HL-60 (cell line): Measurements from ENCODE around the genes GABRG1 and COMMD8.

GRCh38 chr4:40394155-40394576, 59.0 kb downstream of the CHRNA9 start:
- RRBS = no CpG with 5 or more reads among the region's 6 CpGs

GRCh38 chr4:40420606-40421089, 85.5 kb downstream of the CHRNA9 start:
- RRBS = no CpG with 5 or more reads among the region's 4 CpGs

DNA sequence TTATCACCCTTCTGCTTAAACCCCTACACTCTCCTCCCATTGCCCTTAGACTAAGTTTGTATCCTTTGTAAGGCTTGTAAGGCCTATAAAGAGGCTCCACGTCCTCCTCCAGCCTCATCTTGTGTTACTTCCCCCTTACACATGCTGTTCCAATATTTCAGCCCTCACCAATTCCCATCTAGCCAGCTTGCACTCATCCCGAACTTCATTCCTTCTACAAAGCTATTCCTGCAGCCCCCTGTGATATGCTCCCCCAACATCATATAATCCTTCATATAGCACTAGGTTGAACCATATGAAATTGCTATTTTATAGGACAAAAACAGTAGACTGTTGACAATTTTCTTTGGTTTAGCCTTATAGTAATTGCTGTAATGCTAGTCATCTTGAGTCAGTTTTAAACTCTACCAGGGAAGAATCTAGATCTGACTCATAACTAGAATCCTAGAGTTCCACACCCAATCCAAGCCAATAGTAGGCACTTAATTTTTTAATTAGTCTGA, 136.6 kb downstream of the CHRNA9 start:
- RRBS = no CpG with 5 or more reads among the region's 2 CpGs

- RRBS = no CpG with 5 or more reads among the region's 5 CpGs
Measured at GRCh38 chr4:40492664-40493308, 136.9 kb downstream of the RBM47 start.

GRCh38 chr4:40510942-40511552, 118.6 kb downstream of the RBM47 start:
- RRBS = no CpG with 5 or more reads among the region's 9 CpGs

GRCh38 chr4:40531068-40531890, 98.4 kb downstream of the RBM47 start:
- RRBS = no CpG with 5 or more reads among the region's 9 CpGs

DNA sequence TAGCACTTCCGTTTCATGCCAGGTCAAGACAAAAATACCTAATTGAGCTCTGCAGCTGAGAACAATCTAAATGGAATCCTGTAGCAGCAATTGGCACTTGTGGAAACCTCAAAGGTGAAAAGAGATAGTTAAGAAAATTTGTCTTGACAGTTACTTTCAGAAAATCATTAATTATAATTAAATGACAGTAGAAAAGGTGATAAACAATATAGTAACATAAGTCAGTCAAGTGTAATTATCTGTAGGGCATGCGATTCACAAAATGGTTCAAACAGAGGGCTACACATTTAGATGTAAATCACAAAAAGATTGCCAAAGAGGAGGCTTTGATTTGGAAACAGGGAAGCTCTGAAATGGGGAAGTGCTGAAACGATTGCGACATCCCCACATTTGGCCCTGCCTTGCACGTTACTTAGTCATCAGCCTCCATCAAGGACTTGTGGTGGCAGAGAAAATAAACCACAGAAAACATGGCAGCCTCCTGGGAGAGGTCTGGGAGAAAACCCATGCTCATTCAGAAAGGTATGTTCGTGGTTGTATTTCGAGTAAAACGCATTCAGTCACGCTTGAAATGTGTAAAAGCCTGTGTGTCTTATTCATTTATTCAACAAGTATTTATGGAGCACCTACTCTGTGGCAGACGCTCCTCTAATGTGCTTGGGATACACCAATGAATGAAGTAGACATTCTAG, 8.0 kb downstream of the RBM47 start:
- RRBS = no CpG with 5 or more reads among the region's 10 CpGs

- RRBS = no CpG with 5 or more reads among the region's 11 CpGs
Measured at GRCh38 chr4:40662965-40663873, 33.6 kb upstream of the RBM47 start.

- RRBS = no CpG with 5 or more reads among the region's 8 CpGs
Measured at GRCh38 chr4:40842522-40843143, 92.9 kb downstream of the NSUN7 start.

DNA sequence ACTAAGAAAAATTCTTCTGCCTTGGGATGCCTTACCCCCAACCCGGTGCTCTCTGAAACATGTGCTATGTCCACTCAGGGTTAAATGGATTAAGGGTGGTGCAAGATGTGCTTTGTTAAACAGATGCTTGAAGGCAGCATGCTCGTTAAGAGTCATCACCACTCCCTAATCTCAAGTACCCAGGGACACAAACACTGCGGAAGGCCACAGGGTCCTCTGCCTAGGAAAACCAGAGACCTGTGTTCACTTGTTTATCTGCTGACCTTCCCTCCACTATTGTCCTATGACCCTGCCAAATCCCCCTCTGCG, 164.6 kb downstream of the APBB2 start:
- RRBS = no CpG with 5 or more reads among the region's 4 CpGs

GRCh38 chr4:41133575-41134112, 80.7 kb downstream of the APBB2 start:
- RRBS = no CpG with 5 or more reads among the region's 1 CpG

DNA sequence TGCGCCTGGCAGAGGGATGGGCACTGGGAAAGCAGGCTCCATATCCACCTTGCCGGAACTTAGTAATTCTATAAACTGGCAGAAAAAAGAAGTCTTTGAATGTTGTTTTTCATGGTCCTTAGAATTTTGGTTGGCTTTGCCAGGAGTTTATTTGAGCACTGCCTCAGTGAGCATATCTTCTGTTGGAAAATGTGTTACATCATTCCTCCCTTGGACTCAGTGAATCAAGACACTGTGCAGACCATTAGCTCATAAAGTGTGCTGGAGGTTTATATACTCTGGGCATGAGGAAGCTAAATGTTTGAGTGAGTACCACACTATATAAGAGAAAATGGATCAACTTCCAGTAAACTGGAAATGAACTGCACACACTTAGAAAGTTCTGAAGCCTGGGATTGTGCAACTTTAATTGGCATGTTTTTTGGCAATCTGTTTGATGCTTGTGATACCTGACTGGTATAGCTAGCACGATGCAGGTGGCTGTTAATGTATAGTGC, 75.8 kb downstream of the LIMCH1 start:
- RRBS = no CpG with 5 or more reads among the region's 3 CpGs

DNA sequence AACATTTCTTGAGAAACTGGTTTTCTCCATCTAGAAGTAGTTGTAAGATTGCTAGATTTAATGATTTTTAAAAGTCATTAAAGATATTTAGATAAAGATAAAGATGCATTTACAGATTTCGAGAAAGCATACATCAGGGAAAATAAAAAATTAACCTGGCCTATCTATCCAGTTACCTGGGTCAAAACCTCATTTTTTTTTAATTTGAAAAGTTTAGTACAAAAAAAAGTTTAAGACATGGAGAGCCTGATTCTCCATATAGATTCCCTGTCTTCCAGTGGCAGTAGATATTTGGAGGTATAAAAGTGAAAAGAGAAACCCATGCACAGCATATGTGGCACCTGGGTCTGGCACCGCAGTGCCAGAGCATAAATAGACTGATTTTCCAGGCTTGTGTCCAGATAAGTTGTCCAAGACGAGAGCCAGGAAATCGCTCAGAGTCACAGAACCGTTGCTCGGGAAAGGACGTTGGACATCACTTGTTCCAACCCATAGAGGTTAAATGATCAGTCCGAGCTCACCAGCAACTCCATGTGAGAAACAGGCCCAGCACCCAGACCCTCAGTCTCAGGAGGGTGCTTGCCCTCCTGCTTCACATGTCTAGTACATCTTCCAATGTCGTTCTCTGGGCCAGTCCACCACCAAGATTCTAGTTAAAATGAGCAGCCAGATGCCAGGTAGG, 92.1 kb downstream of the PHOX2B start:
- RRBS = no CpG with 5 or more reads among the region's 9 CpGs

- RRBS = no CpG with 5 or more reads among the region's 11 CpGs
Measured at GRCh38 chr4:41933894-41934479, 1.2 kb upstream of the TMEM33 start.

DNA sequence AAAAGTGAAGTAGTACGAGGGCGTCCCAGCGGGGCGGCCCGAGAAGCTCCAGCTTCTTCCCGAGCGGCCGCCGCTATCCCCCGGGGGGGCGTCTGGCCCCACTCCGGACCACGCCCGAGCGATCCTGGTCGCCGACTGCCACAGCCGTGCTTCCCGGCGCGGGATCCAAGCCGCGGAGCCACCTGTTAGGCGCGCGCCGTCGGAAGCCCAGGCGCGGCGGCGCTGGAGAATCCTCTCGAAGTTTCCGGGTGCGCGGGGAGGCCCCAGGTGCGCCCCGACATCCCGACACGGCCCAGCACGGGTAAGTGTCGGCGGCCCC, 1.2 kb downstream of the BEND4 start:
- RRBS = 13% methylated on average over 22 of the region's 43 CpGs

- RRBS = no CpG with 5 or more reads among the region's 1 CpG
Measured at GRCh38 chr4:42654993-42655481, 1.9 kb downstream of the ATP8A1 start.

DNA sequence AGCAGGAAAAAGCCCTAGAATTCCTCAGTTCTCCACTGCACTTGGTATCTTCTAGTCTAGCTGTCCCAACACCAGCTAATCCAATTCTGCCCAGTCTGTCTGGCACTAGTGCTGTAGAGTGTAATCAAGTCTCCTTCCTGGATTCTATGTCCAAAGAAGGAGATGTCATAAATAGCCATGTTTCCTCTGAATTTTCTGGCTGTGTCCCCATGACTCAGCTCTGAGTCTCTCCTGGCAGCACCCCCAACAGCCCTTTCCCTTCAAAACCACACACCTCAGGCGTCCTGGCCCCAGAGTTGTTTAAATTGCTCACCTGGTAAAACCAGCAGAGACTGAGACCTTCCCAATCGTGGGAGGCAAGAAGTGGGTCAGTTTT, 197.2 kb downstream of the GRXCR1 start:
- RRBS = no CpG with 5 or more reads among the region's 2 CpGs

- RRBS = no CpG with 5 or more reads among the region's 17 CpGs
Measured at GRCh38 chr4:46123732-46124441, at the start of gene GABRG1. Gene GABRG1 (minus strand): TSS chr4:46124054.

DNA sequence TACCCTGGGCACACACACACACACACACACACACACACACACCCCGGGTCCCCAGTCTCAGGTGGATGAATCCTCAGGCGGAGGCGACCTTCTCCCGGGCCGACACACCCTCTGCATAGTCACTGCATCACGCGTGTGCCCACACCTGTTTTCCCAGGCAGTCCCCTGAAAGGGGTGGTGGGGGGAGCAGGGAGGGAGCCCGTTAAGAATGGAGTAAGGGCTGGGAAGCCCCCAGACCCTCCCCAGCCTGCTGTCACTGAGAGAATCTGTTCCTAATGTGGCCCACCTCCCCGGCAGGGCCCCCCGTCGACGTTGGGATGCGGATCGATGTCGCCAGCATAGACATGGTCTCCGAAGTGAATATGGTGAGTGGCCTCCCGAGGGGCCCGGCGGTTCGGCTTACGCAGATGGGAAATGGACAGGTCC, 766 bp downstream of the GABRB1 start:
- RRBS = 5% methylated on average over 15 of the region's 21 CpGs

DNA sequence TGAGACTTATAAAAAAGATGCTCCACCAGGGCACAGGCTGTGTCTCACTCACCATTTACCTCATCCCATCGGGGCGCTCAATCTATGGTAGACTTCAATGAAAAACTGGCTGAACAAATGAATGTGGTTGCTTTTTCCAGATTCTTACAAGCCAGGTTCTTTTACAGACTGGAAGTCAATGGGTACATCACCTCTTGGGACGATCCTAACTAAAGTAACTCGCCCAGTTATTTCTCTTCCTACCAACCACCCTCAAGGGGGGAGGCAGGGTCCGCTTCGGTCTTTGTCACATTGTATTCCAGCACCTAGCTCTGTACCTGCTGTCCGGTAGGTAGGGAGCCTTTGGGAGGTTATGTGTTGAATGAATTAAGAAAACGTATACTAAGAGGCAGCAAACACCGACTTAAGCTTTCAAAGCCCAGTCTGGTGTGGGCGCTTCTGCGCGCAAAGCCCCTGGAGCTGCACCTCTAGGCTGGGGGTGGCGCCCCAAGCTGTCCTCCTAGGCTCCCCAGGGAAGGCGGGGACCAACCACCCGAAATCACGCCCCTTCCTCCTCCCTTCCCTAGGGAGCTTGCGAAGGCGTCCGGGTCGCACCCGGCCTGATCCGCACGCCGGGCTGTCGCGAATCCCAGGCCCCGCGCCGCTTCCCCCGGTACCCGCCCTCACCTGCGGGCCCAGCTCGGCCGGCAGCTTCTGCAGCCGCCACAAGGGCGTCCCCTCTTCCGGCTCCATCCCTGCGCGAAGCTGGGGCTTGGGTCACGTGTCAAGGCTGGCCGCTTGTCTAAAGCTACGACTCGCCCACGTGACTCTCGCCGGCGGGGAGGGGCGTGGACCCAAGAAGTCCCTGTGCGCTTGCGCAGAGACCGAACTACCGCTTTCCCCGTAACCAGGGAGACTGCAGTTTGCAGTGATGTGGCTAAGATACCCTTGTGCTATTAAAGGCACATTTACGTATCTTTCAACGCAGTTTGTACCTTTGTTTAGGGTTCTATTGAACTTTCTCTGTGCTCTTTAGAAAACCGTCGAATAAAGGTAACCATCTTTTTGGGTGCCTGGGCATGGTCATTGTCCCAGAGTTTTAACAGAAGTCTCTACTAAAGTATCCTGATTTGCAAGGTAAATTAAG, at the start of gene COMMD8:
Gene COMMD8 (minus strand): TSS at position 783 of the 1,126 bp plus-strand sequence.
- RRBS = 3% methylated on average over 17 of the region's 57 CpGs